ENCODE measurements around a stretch of chr17.

GRCh38 chr17:57257801-57258410 is 1.6 kb downstream of the MSI2 start:
- PRO-cap: no peak

DNA sequence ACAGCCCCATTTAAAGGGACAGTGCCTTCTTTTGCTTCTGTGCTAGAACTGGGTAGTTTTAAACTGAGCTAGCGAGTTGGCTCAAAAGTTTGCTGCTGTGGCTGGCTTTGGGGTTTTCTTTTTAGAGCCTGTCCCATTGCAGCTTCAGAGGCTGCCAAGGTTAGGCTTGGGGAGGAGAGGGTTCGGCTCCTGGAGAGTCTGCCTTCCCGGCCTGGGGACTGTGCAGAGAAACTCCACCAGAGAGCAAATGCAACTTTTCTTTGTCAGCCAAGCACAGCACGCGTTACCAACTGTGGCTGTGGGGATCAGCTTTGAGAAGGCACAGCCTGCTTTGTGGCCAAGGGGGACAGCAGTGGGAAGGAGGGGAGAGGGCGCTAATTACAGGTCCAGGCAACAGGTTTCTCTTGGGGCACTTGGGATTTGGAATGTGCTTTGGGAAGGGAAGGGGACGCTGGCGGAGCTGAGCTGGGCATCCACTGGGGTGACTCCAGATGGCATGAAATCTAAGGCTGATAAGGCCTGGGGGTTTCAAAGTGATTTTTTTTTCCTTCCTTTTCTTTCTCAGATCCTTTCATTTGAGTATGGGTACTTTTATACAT is 2.2 kb downstream of the MSI2 start:
- PRO-cap: no peak

GRCh38 chr17:57262147-57262853 is 6.0 kb downstream of the MSI2 start:
- PRO-cap: no peak

DNA sequence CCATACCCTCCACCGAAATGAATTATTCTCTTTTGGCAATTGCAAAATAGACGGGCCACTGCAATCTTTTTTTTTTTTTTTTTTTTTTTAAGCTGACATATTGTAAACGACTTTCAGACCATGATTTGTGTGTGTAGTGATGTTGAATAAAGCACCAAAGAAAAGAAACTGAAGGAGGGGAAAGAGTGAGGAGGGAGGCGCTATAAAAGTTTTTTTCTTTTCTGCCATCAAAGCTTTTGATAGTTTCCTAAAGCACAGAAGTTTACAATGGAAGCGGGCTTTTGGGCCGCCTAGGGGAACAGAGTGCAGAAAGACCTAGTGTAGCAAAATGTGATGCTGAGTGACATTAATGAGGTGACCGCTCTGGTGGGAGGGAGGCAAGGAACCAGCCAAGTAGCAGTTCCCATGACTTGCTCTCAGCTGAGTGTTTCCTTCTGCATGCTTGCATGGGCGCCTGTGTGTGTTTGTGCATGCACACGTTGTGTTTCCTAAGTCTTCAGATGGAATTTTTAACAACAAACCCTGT is 15.4 kb downstream of the MSI2 start:
- PRO-cap: no peak

DNA sequence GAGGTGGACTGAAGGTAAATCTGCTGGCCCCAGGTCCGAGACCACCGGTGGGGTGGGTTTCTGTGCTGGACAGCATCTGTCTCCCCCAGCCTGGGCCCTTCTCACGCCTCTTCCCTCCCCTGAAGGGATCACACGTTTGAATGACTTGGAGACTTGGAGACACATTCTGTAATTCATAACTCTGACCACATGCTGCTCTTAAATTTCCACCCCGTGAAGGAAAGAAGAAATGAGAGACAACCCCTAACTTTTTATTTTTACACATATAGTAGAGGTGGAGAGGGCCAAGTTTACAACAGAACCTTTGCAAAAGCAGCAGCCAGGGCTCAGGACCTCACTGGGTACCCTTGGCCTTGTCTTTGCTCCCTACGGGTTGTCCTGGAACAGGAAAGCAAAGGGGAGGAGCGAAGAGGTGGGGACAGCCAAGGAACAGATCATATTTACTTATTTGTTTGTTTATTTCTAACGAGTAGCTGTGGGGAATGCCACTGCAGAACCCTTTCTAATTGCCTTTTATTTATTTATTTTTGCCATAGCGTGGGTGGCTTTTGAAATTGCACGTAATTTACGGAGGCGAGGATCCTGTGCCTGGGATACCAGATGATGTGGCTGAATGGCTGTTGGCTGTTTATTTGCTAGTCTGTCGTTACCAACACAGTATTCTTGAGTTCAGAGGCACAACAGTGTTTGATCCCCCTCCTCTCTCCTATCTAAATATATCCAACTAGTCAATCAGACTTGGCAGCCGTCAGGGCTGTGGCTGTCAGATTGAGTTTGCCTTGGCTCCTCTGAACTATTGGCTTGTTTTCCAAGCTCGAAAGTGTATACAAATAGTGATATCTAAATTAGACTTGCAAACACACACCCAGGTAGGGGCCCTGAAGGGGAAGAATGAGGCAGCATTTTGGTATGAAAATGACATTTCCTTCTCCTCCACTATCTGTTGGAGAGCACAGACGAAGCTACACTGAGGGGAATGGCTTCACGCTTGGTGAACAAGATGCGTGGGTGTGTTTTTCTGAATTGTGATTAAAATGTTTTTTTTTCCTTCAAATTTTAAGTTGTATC is 110.3 kb downstream of the MSI2 start:
- PRO-cap: bidirectional peak, plus-strand start at position 955 of the sequence, minus-strand start at position 803 of the sequence

GRCh38 chr17:57407855-57408262 is 151.5 kb downstream of the MSI2 start:
- PRO-cap: no peak

GRCh38 chr17:57424476-57425477 is 168.5 kb downstream of the MSI2 start:
- PRO-cap: no peak

DNA sequence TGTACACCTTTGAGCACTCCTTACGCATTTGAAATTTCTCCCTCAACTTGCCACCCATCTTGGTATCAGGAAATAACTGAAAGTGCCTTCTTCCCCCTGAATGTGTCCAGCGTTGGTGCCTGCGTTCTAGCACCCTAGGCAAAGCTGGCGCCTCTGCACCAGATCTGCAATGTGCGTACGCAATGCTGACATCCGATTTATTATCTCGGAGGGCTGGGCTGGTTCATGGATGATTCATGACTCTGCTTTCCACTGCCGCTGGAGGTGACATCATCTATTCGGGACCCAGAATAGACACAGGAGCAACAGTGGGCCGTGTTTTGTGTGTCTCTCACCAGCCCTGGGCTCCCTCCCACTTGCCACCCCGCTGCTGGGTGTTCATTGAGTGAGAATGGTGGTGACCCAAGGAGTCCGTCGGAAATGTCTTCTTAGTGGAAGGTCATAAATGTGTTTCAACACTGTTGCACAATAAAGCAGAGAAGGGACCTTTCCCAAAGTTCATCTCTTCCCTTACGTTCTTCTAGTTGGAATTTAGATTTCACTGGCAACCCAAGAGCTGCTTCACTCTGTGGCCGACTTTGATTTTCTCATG is 203.2 kb downstream of the CCDC182 start:
- PRO-cap: no peak

DNA sequence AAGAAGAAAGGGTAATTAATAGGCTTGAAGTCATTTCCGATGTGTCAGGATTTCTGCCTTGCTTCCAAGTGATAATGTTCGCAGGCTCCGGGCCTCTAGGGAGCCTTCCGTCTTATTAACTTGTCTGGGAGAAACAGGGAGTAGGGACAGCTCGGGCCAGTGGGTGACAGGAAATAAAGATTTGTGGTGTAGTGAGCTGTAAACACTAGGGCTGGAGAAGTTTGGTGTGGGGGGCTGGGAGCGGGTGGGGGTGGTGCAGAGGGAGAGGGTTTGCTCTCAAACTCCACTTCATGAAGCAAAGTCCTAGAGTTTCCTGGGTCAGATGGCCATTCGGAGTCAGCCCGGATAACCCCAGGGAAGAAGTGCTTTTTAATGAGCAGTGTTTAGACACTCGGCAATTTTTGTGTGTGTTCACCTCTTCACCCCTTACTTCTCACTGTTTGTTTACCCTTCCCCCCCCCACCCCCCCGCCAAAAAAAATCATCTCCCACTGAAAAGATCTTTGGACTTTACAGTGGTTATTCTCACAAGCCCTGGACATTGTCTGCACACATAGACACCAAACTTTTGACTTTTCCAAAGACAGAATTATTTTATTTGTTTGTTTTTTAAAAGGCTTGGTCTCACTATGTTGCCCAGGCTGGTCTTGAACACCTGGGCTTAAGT is 196.5 kb downstream of the CCDC182 start:
- PRO-cap: no peak

GRCh38 chr17:57682560-57683559 is 62.2 kb downstream of the CCDC182 start:
- PRO-cap: no peak

DNA sequence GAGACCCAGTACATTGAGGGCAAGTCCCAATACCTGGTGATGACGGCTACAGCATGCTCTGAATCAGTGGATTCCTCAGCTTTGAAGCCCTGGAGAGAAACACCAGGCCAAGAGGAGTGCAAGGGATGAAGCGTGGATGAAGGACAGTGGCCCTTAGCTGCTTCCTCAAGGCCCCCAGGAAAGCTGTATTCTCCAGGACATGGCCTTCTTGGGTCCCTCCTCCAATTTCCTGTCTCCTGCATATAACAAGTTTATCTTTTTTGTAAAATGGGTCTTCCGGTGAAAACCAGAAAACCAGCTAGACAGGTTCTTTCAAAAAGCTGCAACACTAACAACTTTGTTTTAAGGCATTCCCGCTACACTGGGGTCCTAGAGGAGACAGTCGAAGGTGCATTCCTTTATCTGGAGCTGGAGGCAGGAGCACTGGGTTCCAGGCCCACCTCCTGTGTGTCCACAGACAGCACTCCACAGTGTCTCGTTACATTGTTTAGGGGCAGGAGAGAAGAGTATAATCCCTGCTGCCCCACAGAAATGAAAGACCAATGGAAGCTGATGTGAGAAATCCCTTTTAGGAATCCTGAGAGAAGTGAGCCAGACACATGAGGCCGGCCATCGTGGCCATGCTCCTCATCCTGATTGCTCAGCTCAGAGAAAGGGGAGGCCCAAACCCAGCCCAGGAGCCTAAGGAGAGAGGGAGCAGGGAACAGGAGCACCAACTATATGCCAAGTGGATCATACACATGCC is 59.7 kb downstream of the CCDC182 start:
- PRO-cap: no peak

DNA sequence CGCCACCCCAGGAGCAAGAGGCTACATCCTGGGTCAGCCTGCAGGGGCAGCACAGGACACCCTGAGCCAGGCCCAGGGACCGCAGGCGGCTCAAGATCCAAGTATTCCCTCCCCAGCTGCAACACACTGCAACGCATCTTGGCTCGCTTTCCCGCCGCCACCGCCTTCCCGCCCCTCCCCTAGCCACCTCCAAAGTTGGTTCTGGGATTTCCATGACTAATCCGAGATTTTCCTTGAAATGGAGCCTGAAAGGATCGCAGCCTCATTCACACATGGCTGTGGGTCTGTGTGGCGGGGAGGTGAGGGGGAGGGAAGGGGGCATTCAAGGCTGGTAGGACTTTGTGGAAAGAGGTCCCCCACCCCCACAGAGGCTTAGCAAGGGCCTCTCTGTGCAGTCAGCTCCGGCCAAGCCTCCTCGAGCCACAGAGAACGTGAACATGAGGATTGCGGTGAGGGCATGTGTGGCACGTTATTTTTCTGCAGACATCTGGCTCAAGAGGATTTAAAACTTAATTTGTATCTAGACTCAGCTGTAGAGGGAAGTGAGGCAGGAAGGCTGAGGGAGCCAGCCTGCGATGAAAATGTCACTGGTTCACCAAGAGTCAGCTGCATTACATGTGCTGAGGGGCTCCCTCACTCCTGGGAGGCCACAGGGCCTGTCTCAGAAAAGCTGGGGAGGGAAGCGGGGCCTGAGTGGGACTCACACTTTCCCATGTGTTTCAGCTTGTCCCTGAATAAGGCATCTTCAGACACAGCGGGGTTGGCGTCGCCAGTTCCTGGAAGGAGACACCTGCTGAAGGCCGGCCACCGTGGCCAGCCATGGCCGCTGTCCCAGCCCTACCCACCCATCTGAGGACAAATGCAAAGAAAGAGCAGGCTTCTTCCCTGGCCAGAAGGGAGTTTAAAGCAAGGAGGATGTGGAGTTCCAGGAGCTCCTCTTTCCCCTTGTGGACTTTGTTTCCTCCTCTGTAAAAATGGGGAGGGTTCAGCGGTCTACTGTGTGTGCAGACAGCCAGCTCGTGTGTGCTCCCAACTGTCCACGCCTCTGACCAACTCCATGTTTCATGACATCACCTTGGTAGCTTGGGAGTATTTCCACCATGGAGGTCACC is 18.9 kb upstream of the MRPS23 start:
- PRO-cap: no peak

- PRO-cap: no peak
Observed at GRCh38 chr17:57903010-57903792, 52.0 kb downstream of the CUEDC1 start.

DNA sequence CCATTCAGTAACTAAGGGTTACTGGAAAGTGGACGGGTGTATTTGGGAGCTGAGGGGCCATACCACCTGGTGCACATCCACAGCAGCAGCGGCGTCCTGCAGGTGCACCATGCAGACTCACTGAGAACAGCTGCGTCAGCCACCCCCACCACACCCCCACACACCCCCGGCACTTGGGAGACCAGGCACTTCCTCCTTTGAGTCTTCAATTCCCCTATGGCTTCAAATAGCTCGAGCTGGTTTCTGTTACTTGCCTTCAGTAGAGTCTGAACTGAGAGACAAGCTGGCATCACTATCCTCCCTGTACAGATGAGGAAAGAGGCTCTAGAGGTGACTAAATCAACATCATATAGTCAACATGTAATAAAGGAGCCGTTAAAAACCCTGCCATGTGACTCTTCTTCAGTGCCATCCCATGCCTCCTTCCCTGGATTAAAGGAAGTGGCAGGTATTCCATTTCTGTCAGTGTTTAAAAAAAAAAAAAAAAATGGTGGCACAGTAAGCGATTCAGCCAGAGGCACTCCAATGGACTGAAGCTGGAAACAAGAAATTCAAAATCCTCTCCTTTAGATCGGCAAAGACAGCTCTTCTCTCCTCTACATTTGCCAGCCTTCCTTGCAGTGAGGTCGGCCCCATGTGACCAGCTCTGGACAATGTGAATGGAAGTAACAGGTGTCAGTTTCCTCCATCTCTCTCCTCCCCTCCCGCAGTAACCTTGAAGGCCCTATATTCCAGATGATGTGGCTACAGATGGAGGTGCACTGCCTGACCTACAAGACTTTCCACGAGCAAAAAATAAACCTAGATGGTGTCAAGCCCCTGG is 15.2 kb downstream of the CUEDC1 start:
- PRO-cap: no peak

GRCh38 chr17:57940606-57941307 is 14.5 kb downstream of the CUEDC1 start:
- PRO-cap: no peak

GRCh38 chr17:58001357-58002208 is 5.5 kb downstream of the SRSF1 start:
- PRO-cap: no peak

DNA sequence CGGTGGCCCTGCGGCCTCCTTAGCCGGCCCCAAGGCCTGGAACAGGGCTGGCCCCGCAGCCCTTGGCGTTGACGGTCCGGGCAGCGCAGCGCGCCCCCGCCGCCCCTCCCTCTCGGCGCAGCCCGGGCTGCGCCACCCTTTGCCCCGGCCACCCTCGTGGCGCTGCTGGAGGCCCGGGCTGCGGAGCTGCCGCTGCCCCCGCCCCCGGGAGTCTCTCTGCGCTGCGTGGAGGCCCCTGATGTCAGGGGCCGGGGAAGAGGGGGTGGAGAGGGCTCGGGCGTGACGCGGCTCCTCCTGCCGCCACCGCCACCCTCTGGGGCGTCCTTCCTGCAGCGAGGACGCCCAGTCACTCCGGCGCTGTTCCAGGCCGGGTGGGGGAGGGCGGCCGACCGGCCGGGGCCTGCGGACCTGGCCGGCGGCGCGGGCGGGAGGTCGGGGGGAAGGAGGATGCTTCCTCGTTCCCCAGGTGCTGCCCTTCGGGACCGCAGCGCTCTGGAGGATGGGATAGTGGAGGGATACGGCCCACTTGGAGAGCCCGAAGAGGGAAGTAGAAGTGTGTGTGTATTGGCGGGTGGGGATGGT is 636 bp downstream of the DYNLL2 start:
- PRO-cap: bidirectional peak, plus-strand start at position 365 of the sequence, minus-strand start at position 313 of the sequence

GRCh38 chr17:58086315-58086604 is 3.0 kb downstream of the DYNLL2 start:
- PRO-cap: no peak

- PRO-cap: no peak
Observed at GRCh38 chr17:58091610-58092401, 8.6 kb downstream of the DYNLL2 start.

DNA sequence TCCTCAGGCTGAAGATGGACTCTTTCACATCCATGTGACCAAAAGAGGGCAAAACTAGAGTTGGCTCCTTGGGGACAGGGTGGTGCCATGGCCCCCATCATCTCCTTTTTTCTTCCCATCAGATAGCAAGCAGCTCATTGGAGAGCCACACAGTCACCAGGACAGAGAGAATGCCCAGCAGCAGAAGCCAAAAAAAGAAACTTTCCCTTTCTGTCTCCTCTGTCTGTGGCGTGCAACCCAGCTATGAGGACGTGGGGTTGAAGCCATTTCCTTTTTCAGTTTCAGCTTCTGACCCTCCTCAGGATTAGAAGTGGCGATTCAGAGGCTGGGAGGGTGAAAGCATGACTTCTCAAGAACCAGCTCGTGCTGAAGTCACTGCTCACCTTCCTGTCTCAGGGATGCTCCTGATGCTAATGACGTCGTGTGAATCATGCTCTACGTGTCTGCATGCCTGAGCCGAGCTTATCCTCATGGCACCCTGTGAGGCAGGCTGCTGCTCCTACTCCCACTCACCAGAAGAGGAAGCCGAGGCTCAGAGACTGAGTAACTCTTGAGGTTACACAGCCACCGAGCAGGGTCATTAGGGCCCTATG is 5.8 kb upstream of the LPO start:
- PRO-cap: no peak

All from pulmonary lymph node (tissue), 1 donor.